ENCODE measurements around a stretch of chr15.

DNA sequence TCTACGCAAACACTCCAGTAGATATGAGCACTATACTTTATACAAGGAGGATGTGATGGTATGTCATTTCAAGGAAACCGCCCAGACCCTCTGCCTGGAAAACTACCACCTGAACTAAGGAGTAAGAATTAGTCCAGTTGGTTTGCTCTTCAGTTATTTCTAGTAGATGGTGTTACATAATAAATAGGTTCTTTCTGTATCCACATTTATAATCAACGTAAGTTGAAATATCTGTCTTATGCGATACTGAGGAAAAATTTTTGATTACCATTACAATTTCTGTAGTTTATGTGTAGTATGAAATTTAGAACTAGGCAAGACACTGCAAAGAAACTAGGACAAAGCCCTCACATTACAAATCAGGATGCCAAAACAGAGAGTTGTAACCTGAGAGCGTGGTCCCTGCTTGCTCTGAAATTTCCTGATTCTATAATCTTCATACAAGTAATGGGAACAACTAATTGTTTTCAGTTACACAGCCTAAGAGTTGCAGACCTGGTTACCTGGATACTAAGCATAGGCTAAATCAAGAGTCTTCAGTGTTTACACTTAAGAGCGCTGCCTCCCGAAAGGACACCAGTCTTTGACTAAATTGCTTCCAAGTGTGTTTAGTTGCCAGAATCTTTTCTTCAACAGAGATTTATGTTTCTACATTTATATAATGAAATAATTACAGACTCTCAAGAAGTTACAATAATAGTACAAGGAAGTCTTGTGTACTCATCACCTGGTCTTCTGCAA is 13.9 kb downstream of the ARRDC4 start:
- PRO-cap, result no peak
- RRBS, 2 experiments, result no CpG with 5 or more reads among the region's 7 CpGs

- PRO-cap, result no peak
- RRBS, 2 experiments, result no CpG with 5 or more reads among the region's 7 CpGs
These were observed 98.1 kb upstream of the IGF1R start for GRCh38 chr15:98550206-98550715.

- PRO-cap, result bidirectional peak, plus-strand start at chr15:98649273, minus-strand start at chr15:98649337
- RRBS, 2 experiments, result 2% methylated on average over 25 of the region's 32 CpGs
These were observed 831 bp downstream of the IGF1R start for GRCh38 chr15:98649217-98649522.

GRCh38 chr15:98770427-98771079 is 122.2 kb downstream of the IGF1R start:
- PRO-cap, result no peak
- RRBS, 2 experiments, result no CpG with 5 or more reads among the region's 6 CpGs

GRCh38 chr15:98794642-98795135 is 146.3 kb downstream of the IGF1R start:
- PRO-cap, result no peak
- RRBS, 2 experiments, result no CpG with 5 or more reads among the region's 3 CpGs

DNA sequence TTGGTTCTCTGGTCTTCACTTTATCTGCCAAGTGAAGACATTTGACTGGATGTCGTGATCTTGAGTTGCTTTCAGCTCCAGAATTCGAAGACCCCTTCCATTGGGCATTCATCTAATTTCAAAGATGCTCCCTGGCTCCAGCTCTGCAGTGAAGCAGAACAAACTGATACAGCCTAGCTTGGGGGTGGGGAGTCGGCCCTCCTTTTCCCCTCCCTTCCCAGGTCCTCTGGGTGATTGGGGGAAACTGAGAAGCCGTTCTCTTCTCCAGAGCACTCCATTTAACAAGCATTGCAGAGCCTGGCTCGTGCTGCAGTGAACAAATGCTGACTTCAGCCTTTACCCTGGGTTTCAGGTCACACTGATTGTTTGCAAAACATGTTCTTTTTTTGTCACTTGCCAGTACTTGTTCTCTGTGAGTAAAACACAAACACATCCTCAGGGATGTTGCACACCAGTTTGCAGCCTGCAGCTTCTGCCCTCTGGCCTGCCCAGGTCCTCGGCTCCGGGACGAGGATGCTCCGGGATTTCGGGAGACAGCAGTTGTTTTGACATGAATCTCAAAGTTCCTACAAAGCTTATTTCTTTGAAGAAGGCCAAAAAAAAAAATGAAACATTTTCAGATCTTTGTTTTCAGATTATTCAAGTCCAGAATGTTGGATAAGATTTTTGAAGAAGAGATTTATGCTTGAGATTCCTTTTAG is 132.8 kb downstream of the PGPEP1L start:
- PRO-cap, result no peak
- RRBS, 2 experiments, result no CpG with 5 or more reads among the region's 10 CpGs

- PRO-cap, result no peak
- RRBS, 2 experiments, result no CpG with 5 or more reads among the region's 8 CpGs
These were observed 107.2 kb downstream of the PGPEP1L start for GRCh38 chr15:98900289-98900984.

DNA sequence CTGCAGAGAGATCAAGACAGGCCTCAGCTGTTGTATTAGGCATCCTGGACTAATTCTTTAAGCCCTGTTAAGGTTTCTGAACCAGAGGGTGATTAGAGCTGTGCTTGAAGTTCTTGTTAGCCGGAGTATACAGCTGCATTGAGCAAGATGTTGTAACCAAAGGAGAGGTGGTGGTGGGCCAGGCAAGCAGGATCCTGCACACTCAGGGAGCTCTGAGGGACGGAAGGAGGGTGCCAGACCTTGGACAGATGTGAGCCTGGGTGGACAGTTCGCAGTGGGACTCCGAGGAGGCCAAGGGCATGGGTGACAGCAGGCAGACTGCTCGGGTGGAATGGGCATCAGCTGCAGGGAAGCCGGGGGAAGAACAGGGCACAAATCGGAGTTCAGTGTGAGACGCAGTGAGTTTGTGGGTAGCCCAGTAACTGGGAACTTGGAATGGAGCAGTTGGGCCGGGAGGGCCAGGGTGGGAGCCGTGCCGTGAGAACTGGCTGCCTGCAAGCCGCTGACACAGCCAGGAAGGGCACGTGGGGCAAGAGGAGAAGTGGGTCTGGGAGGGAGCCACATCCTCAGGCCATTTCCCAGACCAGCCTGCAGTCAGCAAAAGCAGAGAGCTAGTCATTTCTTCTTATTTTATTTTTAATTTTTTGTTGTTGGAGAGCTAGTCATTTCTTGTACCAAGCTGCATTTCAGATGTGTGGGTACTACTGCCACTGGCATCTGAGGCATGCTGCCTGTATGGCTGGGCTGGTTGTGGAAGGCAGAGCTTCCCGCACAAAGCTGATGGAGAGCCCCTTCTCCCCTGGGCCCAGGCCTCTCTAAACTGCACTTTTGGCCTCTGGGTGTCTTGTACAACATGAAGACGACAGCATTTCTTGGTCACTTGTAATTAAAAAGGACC is 61.0 kb downstream of the PGPEP1L start:
- PRO-cap, result no peak
- RRBS, 2 experiments, result 50 to 70% methylated on average over 2 to 3 of the region's 15 CpGs

GRCh38 chr15:99106421-99107110 is 1.7 kb downstream of the SYNM start:
- PRO-cap, result no peak
- RRBS, 2 experiments, result no CpG with 5 or more reads among the region's 14 CpGs

DNA sequence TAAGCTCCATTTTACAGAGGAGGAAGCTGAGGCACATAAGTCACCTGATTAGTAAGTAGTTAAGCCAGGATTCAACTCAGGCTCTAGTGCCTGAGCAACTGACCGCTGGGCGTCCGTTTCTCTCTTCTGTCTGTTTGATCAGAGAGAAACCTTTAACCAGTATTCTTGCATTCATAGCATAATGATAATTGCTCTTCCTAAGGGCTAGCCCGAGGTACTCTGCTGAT is 3.7 kb downstream of the SYNM start:
- PRO-cap, result no peak
- RRBS, 2 experiments, result no CpG with 5 or more reads among the region's 4 CpGs

DNA sequence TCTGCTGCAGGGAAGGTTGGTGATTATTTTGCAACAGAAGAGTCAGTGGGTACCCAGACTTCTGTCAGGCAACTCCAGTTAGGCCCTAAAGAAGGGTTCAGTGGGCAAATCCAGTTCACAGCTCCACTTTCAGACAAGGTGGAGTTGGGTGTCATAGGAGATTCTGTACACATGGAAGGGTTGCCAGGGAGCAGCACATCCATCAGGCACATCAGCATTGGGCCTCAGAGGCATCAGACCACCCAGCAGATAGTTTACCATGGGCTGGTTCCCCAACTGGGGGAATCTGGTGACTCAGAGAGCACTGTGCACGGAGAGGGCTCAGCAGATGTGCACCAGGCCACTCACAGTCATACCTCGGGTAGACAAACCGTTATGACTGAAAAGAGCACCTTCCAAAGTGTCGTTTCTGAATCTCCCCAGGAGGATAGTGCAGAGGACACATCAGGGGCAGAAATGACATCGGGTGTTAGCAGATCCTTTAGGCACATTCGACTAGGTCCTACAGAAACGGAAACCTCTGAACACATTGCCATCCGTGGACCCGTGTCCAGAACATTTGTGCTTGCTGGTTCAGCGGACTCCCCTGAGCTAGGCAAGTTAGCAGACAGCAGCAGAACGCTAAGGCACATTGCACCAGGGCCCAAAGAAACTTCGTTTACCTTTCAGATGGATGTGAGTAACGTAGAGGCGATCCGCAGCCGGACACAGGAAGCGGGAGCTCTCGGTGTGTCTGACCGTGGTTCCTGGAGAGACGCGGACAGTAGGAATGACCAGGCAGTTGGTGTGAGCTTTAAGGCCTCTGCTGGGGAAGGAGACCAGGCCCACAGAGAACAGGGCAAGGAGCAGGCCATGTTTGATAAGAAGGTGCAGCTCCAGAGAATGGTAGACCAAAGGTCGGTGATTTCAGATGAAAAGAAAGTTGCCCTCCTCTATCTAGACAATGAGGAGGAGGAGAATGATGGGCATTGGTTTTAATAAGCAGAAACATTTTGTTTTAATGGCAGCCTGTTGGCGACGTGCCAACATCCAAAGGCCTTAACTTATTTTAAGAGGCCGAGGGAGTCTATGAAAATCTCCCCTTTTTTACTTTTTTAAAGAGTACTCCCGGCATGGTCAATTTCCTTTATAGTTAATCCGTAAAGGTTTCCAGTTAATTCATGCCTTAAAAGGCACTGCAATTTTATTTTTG is 27.6 kb downstream of the SYNM start:
- PRO-cap, result no peak
- RRBS, 2 experiments, result no CpG with 5 or more reads among the region's 27 CpGs

DNA sequence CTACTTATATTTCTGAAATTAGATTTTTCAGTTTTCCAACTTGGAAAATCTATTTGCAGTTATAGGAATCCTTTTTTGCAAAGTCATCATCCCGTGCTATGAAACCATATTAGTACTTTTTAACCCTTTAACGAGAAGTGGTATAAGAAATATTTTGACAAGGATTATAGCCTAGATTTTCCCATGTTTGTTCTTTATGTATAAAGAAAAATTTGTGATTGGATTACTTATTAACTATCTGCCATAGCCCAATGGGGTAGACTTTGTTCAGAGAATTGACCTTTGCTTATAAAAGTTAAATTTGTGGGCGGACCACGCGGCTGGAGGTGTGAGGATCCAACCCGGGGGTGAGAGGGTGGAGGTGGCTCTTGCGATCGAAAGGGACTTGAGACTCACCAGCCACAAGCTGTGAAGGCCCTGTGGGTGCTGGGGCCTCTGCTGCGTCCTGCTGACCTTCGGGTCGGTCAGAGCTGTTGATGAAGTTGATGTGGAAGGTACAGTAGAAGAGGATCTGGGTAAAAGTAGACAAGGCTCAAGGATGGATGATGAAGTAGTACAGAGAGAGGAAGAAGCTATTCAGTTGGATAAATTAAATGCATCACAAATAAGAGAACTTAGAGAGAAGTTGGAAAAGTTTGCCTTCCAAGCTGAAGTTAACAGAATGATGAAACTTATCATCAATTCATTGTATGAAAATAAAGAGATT is 6.1 kb downstream of the LRRC28 start:
- PRO-cap, result no peak
- RRBS, 2 experiments, result no CpG with 5 or more reads among the region's 11 CpGs

DNA sequence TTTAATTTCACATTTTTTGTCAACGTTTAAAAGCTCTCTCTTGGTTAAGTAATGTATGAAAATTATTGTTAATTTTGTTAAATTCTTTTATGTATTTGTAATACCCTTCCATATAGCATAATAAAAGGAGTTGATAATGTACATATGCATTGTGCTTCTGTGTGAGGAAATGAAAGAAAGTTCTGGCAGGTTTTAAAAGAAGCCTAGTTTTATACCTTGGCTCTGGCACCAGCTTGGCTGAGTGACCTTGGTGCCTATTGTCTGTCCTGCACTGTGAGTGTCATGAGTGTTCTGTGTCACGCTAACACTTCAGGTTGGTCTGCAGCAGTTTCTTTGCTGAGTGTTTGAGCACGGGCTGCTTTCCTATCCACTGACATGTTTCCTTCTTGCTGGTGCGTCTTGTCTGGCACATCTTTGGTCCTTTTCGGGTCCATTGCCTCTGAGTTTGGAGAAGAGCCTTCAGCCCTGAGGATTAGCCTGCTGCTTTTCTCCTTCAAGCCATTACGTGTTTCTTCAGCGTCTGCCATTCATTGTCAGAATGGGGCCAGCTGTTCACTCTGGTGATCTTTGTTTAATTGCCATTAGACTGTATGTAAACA is 55.3 kb downstream of the LRRC28 start:
- PRO-cap, result no peak
- RRBS, 2 experiments, result no CpG with 5 or more reads among the region's 7 CpGs

GRCh38 chr15:99454688-99455457 is 110.9 kb upstream of the MEF2A start:
- PRO-cap, result no peak
- RRBS, 2 experiments, result no CpG with 5 or more reads among the region's 20 CpGs

- PRO-cap, result no peak
- RRBS, 2 experiments, result no CpG with 5 or more reads among the region's 4 CpGs
These were observed 8.2 kb downstream of the MEF2A start for GRCh38 chr15:99574022-99574340.

DNA sequence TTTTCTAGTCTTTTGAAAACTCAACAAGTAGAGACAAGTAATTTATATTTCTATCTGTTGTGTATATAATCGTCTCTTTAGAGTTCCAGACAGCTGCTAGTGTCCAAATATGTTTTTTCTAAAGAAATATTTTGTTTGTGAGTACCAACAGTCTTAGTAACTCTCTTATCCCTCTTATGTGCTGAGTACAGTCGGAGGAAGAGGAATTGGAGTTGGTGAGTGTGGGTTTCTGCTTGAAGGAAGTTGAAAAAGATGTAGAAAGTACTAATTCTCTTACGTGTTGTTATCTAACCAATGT is 30.1 kb downstream of the LYSMD4 start:
- PRO-cap, result no peak
- RRBS, 2 experiments, result no CpG with 5 or more reads among the region's 3 CpGs

GRCh38 chr15:99716802-99717782 is 16.1 kb downstream of the LYSMD4 start:
- PRO-cap, result no peak
- RRBS, 2 experiments, result no CpG with 5 or more reads among the region's 19 CpGs

DNA sequence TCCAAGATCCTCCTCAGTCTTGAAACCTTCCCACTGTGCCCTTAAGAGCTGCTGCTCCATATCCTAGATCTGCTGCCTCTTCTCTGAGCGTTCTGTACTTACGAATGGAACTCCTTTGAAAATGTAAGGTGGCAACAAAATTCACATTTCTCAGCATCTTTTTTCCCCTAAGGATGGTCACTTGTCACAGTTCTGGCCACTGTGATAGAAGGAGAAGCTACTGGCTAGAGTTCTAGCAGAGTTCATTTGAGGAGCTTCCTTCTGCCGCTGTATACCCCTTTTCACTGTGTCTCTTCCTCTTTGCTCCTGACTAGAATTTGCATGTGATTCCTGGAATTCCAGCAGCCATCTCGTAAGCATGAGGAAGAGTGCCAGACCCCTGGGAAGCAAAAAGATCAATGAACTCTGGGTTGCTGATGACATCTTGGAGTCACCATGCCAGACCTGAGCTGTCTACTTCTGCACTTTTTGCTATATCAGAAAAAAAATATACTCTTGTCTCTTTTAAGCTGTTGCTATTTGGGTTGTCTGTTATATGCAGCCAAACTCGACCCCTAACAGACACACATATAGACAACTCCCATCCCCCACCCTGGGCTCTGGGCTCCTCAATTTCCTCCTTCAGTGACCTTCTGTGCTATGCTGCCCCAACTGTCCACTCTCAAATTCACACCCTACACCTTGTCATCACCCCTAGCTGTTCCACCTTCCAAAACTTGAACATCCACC is 3.6 kb upstream of the ADAMTS17 start:
- PRO-cap, result no peak
- RRBS, 2 experiments, result no CpG with 5 or more reads among the region's 5 CpGs

- PRO-cap, result no peak
- RRBS, 2 experiments, result no CpG with 5 or more reads among the region's 13 CpGs
These were observed 7.4 kb upstream of the ADAMTS17 start for GRCh38 chr15:100349219-100349545.

DNA sequence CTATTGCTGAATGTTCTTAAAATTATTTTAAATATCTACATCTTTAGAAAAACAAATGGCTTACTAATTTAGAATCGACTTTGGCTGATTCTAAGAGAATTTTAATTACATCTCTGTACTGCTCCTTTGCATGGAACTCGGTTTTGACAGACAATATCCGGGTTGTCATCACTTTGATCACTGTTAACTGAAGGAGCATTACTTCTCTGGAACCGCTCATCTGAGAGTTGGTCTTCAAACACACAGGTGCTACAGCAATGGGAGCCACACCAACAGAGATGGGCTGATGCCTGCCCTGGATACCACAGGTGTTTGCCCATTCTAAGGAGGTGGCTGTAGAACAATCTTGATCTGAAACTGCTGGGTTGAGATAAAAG is 21.6 kb downstream of the LINS1 start:
- PRO-cap, result no peak
- RRBS, 2 experiments, result no CpG with 5 or more reads among the region's 4 CpGs